ENCODE results near the genes PDXDC1 and MPV17L.

DNA sequence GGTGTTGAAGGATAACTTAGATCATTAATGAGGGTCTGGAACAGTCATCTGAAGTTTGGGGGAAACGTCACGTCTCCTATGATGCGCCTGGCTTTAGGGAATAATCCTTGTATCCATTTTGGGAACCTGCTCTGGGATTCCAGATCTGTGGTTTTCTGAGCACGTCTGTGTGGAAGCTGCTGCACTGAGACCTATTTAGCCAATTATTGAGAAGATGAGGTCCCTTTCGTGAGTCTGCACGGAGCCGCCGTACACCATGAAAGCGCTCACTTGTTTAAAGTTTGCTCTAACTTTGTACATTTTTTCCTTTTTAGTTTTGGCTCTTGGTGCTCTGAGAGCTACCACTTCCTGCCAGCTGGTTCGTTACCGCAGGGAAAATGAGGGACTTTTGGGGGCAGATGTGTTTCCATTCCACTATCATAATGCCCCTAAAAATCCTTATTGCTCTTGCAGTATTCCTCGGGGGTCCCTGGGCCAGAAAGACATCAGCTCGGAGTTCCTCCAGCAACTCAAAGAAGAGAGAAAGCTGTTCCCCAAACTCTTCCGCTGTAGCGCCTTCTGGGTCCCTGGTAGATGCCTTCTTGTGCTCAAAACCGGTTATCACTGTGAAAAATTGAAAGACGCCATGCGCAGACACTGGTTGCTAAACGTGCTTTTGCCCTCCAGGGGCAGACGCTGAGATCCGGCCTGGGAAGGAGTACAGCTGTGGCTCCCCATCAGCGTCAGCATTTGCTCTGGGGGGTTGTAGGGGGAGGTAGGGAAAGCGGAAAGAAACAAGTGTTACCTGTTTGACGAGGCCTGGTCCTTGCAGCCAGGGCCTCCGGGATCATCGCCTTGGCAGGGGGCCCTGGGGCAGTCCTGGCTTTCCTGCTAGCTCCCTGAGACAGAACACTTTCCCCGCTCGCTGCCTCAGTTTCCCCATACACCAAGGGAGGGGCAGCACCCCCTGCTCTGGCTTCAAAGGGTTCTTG lies 238.1 kb downstream of the MRTFB start:
- PRO-cap, result no peak

GRCh38 chr16:14974470-14975544 lies at the start of gene PDXDC1:
TSS of gene PDXDC1 (plus strand) at chr16:14975026.
- PRO-cap, result bidirectional peak, plus-strand start at chr16:14975038, minus-strand start at chr16:14975030

GRCh38 chr16:15395576-15396276 lies at the start of gene MPV17L:
TSS of gene MPV17L (plus strand) at chr16:15395754.
- PRO-cap, result no peak

- PRO-cap, result no peak
These were observed 73.0 kb downstream of the BMERB1 start for GRCh38 chr16:15507302-15507795.

DNA sequence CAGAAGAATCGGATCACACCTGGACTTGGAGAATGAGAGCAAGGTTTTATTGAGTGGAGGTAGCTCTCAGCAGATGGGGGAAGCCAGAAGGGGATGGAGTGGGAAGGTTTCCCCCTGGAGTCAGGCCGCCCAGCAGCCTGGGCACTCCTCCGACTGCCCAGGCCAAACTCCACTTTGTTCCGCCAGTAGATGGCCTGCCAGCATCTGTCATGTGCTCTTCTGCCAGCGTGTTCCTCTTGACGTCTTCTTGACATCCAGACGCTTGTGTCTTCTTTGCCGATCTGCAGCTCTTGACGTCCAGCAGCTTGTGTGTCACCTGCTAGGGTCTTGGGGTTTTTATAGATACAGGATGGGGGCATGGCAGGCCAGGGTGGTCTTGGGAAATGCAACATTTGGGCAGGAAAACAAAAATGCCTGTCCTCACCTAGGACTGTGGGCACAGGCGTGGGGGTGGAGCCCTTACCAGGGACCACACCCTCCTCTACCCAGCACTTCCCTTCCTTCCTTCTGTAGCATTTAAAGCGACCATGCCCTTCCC lies 88.7 kb downstream of the BMERB1 start:
- PRO-cap, result no peak

DNA sequence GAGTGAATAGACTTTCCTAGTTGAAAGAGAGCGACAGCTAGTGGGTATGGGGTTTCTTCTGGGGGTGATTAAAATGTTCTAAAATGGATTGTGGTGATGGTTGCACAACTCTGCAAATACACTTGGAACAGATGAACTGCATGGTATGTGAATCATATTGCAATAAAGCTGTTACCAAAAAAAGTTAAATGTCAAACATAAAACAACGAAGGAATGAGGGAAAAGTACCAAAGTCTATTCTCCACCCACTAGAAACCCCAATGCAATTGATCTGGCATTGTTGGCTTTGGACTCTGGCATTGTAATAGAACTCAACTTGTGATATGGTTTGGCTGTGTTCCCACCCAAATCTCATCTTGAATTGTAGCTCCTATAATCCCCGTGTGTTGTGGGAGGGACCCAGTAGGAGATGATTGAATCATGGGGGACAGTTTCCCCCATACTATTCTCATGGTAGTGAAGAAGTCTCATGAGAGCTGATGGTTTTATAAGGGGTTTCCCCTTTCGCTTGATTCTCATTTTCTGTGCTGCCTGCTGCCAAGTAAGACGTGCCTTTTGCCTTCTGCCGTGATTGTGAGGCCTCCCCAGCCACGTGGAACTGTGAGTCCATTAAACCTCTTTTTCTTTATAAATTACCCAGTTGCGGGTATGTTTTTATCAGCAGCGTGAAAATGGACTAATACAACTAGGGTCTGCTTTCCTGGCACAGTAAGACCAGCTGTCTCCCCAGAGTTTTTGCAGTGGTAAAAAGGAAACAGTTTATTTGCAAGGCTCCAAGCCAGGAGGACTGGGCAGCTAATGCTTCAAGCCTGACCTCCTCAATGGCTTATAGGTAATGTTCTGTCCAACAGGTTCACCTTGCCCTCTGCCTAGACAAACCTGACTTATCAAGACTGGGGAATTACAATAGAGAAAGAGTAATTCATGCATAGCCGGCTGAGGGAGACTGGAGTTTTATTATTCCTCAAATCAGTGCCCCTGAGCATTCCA lies 70.2 kb downstream of the MARF1 start:
- PRO-cap, result no peak

DNA sequence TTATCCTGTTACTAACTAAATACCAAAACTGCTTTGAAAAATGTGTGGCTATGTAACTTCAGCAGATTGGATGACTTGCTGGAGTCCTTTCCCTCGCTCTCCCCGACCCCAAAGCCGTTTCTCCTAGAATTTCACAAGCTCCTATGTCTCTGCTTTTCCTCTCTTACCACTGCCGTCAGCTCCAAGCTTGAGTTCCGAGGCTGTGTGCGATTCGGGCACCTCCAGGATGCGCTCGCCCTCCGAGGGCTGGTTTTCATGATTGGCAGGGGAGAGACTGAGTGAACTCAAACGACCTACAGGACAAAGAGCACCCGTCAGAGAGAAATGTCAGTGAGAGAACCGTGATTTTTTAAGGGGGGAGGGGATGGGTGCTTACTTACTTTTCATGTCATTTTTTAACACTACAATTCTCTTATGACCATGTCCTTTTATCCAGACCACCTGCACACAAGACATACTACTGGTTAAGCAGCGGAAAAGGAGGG lies 42.7 kb downstream of the MARF1 start:
- PRO-cap, result no peak

- PRO-cap, result no peak
These were observed 6.5 kb downstream of the MARF1 start for GRCh38 chr16:15636380-15637009.

GRCh38 chr16:15653269-15653744 lies 3.3 kb downstream of the NDE1 start:
- PRO-cap, result no peak

DNA sequence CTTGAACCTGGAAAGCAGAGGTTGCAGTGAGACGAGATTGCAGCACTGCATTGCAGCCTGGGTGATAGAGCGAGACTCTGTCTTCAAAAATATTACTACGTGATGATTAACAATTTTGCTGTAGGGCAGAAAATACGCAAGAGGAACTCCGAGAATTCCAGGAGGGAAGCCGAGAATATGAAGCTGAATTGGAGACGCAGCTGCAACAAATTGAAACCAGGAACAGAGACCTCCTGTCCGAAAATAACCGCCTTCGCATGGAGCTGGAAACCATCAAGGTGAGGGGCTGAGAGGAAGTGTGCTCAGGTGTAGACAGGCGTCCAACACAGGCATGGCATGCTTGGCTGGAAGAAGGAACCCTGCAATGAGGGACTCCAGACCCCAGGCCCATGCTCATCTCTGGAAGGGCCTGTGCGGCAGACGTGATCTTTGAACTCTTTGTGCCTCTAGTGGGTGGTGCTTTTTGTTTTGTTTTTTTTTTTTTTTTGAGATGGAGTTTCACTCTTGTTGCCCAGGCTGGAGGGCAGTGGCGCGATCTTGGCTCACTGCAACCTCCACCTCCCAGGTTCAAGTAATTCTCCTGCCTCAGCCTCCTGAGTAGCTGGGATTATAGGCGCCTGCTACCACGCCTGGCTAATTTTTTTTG lies 17.2 kb downstream of the NDE1 start:
- PRO-cap, result no peak

GRCh38 chr16:15672274-15672593 lies 22.2 kb downstream of the NDE1 start:
- PRO-cap, result no peak

DNA sequence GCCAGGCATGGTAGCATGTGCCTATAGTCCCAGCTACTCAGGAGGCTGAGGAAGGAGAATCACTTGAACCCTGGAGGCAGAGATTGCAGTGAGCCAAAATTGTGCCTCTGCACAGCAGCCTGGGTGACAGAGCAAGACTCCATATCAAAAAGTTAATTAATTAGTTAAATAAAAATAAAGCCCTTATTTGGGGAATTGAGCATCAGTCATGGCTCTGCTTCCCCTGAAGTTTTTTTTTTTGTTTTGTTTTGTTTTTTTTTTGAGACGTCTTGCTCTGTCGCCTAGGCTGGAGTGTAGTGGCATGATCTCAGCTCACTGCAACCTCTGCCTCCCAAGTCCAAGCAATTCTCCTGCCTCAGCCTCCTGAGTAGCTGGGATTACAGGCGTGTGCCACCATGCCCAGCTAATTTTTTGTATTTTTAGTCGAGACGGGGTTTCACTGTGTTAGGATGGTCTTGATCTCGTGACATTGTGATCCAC lies 47.6 kb downstream of the NDE1 start:
- PRO-cap, result no peak

DNA sequence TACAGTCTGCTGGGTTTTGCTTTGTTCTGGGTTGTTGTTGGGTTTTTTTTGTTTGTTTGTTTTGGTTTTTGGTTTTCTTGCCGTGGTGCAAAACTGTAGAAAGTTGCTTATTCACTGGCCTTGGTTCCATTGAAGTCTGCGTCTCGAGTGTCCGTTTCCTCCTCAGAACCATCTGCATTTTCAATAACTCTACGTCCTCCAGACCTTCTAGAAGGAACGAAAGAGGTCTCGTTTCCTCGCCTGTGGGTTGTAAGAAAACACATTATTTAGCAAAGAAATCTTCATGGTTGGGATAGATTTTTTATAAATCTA lies 53.8 kb downstream of the NDE1 start:
- PRO-cap, result no peak

GRCh38 chr16:15718255-15718794 lies 68.3 kb downstream of the NDE1 start:
- PRO-cap, result no peak

- PRO-cap, result no peak
These were observed 70.7 kb downstream of the NDE1 start for GRCh38 chr16:15720727-15721165.

DNA sequence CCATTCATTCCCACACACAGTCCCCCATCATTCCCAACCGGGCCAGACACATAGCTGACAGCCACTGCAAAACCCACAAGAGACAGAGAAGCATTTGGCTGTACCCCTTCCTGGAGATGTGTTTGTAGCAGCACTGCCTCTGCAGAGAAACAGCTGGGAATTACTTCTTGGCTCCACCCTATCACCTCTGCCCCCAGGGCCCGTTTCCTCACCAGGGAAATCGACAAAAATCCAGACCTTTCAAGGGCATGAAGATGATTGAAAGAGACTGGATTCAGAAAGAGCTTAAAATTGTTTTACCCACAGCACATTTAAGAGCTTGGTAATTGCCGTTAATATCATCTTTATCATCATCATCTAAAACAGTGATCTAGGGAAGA lies 46.3 kb downstream of the MYH11 start:
- PRO-cap, result no peak

DNA sequence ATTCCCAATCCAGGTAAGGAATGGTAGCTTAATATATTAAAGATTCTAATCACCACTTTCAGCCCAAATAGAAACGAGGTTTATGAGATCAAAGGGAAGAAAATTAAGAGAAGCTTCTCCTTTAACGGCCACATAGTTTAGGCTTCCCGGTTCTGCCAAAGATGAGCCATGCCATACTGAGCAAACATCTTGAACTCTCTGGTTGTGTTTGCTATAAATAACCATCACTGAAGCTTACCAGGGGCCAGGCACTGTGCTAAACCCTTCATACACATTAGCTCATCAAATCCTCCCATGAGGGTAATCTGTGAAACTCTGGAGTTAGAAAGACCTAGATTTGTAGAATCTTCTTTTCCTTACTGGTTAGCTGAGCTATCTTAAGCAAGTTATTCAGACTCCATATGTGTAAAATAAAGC lies 2.7 kb downstream of the MYH11 start:
- PRO-cap, result unidirectional peak, minus-strand start at position 159 of the sequence

GRCh38 chr16:15854843-15855283 lies 2.0 kb downstream of the MYH11 start:
- PRO-cap, result bidirectional peak, plus-strand start at chr16:15855190, minus-strand start at chr16:15855010

DNA sequence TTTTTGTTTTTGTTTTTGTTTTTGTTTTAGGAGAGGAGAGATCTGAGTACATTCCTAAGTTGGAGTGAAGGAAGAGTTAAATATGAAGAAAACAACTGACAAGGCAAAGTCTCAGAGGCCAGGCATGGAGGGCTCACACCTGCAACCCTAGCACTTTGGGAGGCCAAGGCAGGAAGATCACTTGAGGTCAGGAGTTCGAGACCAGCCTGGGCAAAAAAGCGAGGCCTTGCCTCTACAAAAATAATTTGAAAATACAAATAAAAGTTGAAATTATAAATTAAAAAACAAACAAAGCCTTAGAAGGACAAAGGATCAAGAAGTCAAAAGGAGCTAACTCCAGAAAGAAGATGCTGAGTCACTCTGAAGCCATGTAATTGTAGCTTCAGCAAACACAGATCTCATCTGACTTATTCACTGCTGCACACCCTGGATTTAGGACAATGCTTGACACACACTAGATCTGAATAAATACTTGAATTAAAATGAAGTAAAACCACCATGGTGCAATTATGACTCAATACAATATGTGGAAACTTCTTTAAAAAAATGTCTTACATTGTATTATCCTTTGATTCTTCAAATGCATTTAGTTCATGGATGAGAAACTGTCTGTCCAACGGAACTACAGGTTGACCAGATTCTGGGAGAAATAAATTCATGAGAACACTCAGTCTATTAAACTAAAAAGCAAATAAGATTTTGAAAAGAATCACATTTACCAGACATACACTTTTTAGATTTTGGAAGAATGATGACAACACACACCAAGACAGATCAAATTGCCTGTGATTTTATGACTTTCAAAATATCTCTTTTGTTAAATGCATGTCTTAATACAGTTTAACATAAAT lies 8.9 kb downstream of the CEP20 start:
- PRO-cap, result no peak

- PRO-cap, result no peak
These were observed 2.6 kb downstream of the CEP20 start for GRCh38 chr16:15885620-15886358.

Measured in pulmonary artery (tissue), 1 donor.